OVCAR3 (cell line): ENCODE measurements around the genes SYNPO2L, CHCHD1 and AP3M1.

DNA sequence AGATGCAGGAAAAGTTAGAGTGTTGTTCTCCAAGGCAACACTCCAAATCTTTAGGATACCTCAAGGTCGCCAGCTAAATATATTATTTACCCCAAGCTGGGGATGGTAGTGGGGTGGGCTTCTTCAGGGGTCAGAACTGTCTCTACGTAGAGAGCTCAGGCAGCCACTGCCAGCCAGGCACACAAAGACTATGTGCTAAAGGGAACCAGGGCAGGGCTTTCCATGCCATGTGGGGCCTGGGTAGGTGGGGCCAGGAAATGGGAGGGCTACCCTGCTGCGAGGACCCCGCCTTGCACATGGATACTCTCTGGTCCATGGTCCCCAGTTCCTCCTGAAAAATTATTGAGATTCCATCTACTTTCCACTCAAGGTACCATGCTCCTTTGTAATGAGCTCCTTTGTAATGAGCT lies 6.0 kb downstream of the SYNPO2L start:
- RRBS, result no CpG with 5 or more reads among the region's 4 CpGs

DNA sequence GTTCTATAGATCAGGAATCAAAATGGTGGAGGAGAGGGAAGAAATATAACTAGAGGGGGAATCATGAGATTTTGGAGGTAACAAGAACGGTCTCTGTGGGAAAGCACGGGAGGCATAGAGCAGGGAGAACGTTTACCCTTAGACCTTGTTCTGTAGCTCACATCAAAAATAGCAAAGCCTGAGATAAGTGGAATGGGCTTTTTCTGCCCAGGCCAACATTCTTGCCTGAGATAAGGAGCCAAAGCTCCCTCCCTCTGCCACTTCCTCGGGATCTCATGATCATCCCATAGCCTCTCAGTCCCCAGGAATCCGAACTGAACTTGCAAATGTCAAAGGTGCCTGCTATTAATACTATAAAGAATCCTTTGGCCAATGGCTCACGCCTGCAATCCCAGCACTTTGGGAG lies 4.4 kb downstream of the SYNPO2L start:
- RRBS, result no CpG with 5 or more reads among the region's 6 CpGs

DNA sequence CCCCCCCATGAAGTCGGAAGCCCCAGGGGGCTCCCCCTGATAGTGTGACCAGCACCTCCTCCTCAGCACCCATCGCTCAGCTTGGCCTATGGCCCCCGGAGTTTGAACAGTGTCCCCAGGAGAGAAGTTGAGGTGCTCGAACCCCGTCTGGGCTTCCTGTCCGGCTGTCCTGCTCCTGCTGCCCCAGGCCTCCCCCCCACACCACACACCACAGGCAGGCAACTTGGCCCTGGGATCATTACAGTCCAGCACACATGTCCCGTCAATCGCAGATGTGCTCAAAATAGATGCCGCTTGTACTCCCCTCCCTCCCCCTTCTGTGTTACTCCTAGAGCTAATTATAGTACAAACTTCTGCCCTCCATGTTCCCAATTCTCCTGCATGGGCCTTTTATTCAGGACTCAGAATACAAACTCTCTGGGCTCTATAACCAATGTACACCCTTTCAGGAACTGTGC lies at the start of gene SYNPO2L:
Gene SYNPO2L, minus strand, starts transcription at position 180 of the 458 bp plus-strand sequence.
- RRBS, result 96% methylated on average over 4 of the region's 9 CpGs

GRCh38 chr10:73671363-73672181 lies 15.7 kb upstream of the SYNPO2L start:
- RRBS, result no CpG with 5 or more reads among the region's 2 CpGs

GRCh38 chr10:73717157-73718218 lies 19.6 kb upstream of the AGAP5 start:
- RRBS, result no CpG with 5 or more reads among the region's 11 CpGs

GRCh38 chr10:73774548-73775119 lies 2.6 kb downstream of the FUT11 start:
- RRBS, result no CpG with 5 or more reads among the region's 5 CpGs

- RRBS, result no CpG with 5 or more reads among the region's 16 CpGs
These were observed 922 bp upstream of the CHCHD1 start for GRCh38 chr10:73780643-73781608.

DNA sequence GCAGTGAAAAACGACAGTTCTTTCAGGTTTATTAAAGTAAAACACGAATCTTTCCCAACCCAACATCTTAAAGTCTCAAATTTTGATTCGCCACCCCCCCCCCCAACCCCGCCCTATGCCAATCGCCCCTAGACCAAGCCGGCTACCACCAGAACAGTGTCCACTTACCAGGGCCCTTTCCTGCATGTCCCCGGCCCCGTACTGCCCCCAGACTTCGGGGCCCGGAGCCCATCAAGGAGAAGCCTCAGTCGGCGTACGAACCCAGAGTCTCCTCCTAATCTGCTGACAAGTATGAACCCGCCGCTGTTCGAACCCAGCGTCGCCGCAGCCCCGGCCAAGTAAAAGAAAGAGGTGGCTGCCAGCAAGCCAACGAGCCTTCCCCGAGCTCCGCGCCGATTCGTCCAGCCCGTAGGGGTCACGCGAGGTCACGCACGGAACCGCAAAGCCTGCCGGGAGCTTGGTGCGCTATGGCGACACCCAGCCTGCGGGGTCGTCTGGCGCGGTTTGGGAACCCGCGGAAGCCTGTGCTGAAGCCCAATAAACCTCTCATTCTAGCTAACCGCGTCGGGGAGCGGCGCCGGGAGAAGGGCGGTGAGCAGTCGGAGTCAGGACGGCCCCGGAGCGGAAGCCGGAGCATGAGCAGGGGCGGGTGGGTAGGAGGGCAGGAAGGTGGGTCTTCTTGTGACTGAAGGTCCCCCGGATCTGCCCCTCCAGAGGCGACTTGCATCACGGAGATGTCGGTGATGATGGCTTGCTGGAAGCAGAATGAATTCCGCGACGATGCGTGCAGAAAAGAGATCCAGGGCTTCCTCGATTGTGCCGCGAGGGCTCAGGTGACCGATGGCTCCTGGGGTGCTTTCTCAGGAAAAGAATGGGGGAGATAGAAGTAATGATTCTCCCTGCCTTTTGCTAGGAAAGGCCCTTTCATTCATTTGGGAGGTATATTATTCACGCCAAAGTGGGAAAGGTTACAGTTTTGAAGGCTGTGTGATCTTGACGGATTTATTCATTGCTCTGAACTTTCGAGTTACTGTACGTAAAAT lies at the start of gene CHCHD1:
Gene CHCHD1, plus strand, starts transcription at position 440 of the 1,043 bp plus-strand sequence.
- RRBS, result 5% methylated on average over 27 of the region's 70 CpGs

- RRBS, result 93% methylated on average over 3 of the region's 17 CpGs
These were observed 23.4 kb downstream of the CAMK2G start for GRCh38 chr10:73850770-73851444.

- RRBS, result no CpG with 5 or more reads among the region's 8 CpGs
These were observed 12.8 kb upstream of the CAMK2G start for GRCh38 chr10:73887123-73887681.

- RRBS, result no CpG with 5 or more reads among the region's 12 CpGs
These were observed 19.8 kb downstream of the PLAU start for GRCh38 chr10:73930590-73931206.

- RRBS, result 4% methylated on average over 14 of the region's 26 CpGs
These were observed 29.7 kb downstream of the PLAU start for GRCh38 chr10:73940515-73941068.

DNA sequence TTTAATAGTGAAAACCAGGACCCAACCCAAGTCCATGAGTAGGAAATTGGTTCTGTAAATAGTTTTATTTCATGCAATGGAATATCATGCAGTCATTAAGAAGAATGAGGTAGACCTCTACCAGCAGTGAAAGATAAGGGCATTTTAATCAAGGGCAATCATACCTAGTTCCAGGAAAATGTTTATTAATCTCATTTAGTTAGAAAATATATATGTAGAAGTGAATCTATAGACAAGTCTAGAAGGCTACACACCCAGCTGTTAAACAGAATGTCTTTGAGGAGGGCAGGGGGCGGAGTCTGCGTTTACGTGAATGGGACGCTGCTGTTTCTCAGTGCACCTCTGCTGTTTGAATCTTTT lies 687 bp upstream of the VCL start:
- RRBS, result no CpG with 5 or more reads among the region's 4 CpGs

DNA sequence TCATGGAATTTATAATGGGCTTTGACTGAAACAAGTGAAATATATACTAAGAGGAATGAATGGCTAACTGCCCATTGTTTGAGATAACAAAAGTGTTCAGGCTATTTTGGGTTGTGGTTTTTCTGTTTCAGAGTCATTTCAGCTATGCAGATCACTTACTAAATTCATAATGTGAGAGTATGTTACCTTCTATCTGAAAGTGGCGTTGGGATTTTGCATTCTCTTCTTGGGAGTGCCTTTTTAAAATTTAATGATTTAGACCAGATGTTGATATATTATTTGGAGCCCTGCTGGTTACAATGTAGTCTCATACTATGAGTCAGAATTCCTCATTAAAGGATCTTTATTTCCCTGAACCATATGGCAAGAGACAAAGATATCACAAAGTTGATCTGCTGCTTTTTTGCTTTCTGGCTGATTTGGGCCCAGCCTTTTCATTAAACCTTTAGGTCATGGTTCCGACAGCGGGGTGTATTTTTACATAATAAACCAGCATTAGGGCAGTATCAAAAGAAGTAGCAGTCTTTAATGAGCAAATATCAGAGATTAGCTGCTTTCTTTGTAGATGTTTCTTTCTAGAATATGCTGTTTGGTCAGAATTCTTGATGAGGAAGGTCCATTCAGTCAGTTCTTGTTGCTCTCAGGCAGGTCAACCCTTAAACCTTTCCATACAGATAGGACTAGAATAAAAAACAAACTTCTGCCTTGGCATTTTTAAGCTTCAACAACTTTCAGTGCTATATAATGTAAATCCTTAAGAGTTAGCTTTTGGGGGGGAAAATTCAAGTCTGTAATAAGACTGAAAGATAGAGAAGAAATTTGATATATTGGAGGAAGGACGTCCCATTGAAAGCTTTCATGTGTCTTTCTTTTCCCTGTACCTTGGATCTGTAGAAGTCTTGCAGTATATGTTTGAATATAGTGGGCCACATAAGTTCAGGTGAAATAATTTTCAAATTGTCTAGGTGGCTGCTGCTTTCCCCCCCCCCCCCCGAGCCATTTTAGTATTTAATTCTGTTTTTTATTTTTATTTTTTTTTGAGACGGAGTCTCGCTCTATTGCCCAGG lies 10.7 kb downstream of the VCL start:
- RRBS, result no CpG with 5 or more reads among the region's 7 CpGs

GRCh38 chr10:74025577-74026019 lies 27.7 kb downstream of the VCL start:
- RRBS, result no CpG with 5 or more reads among the region's 2 CpGs

DNA sequence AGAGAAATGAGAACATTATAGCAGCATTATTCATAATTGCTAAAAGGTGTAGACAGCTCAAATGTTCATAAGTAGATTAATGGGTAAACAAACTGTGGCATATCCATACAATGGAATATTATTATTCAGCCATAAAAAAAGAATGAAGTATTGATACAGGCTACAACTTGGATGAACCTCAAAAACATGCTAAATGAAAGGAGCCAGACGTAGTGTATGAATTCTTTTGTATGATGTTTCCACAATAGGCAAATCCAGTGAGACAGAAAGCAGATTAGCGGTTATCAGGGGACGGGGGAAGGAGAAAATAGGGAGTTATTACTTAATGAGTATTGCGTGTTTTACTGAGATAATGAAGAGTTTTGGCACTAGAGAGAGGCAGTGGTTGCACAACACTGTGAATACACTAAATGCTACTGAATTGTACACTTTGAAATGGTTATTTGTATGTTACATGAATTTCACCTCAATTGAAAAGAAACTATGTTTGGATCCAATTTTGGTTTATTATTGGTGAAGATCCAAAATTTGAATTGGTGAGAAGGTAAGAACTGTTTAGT lies 69.7 kb downstream of the VCL start:
- RRBS, result no CpG with 5 or more reads among the region's 4 CpGs

DNA sequence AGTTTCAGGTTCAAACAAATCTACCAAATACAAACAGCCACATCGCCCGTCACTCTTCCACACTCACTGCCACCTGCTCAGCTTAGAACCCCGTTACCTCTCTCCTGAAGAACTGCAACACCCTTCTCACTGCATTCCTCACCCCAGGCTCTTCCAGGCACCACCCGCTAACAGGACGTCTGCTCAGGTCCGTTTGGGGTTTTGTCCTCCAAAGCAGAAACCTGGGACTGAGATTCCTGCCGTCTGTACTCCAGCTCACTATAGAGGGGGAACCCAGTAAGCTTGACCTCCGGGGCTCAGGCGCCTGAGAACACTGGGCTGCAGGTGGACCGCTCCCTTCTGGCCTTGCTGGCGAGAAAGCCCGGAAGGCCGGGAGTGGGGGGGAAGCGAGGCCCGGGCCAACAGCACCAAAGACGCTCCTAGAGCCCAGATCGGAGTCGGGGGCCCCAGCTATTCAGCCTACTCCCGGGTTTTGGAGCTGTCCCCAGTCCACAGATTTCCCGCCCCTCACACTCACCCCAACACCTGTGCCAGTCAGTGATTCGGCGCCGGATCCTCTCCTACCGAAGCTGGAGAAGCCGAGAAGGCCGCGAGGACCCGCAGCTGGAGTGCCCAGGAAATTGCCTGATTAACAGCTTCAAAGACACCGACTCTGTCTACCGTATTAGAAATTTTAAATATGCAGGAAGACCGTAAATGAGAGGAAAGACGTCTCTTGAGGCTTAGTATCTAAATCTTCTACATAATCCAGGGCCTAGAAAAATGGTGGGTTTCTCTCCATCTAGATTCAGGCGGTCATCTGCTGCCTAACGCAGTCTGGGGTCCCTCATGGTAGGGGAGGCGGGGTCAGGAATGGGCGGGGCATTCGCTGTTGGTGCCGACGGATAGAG lies at the start of gene AP3M1:
Gene AP3M1, minus strand, starts transcription at position 591 of the 890 bp plus-strand sequence.
- RRBS, result 8% methylated on average over 13 of the region's 39 CpGs

- RRBS, result no CpG with 5 or more reads among the region's 14 CpGs
These were observed 67.0 kb downstream of the ADK start for GRCh38 chr10:74217961-74218564.

DNA sequence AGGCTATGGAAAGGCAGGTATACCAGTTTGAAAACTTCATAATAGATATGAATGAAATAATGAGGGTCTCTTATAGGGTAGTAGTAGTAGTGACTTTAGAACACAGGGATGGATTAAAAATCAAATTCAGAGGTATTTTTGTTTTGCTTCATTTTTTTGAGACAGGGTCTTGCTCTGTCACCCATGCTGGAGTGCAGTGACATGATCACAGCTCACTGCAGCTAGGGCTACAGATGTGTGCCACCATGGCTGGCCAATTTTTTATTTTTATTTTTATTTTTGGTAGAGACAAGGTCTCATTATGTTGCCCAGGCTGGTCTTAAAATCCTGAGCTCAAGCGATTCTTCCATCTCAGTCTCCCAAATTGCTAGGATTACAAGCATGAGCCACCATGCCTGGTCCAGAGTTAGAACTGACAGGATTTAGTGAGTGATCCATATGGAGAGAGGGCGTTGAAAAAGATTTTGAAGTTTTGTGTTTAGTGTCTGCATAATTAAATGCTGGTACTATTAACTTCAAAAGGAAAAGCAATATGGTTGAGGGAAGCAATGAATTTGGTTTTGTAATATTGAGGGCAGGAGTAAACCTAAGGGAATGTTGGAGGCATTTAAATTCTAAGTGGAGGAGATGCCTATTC lies 99.7 kb downstream of the ADK start:
- RRBS, result no CpG with 5 or more reads among the region's 2 CpGs

GRCh38 chr10:74825772-74826128 lies 650 bp upstream of the KAT6B start:
- RRBS, result 5% methylated on average over 15 of the region's 39 CpGs